Neural progenitor cell (in vitro differentiated cells): ENCODE results near the genes C4orf54, DDIT4L and MANBA.

DNA sequence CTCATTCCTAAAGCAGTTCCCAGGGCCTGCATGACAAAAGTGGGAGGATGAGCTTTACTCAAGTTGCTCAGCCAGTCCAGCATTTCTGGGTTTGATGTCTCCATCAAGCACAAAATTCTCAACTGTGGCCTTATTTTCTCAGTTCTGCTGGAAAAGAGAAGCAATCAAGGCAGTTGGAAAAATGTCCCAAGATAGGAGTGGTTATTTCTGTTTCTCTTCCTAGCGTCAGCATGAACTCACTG, 29.8 kb downstream of the ADH7 start:
- RAMPAGE, long total RNA = no peak

GRCh38 chr4:99413018-99413250, 22.2 kb downstream of the ADH7 start:
- RAMPAGE, long total RNA = no peak

DNA sequence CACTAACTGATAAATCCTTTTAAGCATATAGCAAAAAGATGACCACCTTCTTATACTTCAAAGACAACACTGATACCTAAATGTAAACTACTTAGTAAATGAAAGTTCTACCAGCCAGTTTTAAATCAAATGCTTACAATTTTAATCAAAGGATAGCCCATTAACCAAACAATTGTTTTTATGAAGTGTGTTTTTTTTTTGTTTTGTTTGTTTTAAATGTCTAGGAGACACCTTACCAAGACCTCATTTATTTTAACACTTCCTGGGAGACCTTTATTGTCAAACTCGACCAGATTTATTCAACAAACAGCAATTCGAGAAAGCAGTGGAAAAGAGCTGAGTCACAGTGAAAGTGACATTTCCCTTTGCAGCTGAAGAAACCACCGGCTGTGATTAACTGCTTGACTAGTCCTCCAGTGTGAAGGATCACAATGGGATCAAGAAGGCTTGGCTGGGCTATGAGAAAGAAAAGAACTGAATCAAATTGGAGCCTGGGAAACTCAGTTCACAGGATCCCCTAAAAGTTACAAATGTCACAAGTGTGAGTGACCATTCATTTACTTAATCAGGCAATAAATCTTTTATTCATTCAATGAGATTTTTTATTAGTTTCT, 11.9 kb upstream of the ADH7 start:
- RAMPAGE, long total RNA = no peak

GRCh38 chr4:99657680-99657962, at the start of gene C4orf54:
Gene C4orf54 (minus strand): TSS chr4:99657828.
- RAMPAGE, long total RNA = no peak

DNA sequence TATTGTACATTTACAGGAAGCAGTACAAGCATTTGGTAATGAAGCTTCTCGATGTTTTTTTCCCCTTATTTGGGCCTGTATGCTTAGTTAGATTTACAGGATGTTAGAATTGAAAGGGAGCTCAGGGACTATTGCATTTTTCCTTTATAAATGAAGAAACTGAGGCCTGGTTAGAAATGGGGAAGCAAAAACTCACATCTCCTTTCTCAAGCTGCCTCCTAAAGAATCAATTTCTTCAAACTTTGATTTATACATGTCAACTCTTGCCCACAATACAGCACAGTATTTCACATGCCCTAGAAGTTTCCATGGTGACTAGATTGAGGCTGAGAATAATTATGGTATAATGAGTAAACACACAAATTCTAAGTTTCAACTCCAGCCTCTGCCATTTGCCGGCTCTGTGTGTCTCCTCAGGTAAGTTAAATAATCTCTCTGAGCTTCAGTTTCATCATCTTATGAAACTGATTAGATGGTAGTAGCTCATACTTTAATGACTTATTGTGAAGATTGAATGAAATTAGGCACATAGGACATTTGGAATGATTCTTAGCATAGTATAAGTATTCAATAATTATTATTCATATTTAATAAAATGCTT, 29.4 kb downstream of the DAPP1 start:
- RAMPAGE, long total RNA = no peak

- RAMPAGE, long total RNA = start-site peak on the minus strand at chr4:100190465-100190470, 74 and 116 reads in 2 replicates
Measured at GRCh38 chr4:100190368-100191151, at the start of gene DDIT4L. Gene DDIT4L (minus strand): TSS chr4:100190468.

- RAMPAGE, long total RNA = no peak
Measured at GRCh38 chr4:101191581-101192067, 155.7 kb downstream of the PPP3CA start.

GRCh38 chr4:101262668-101263250, 84.6 kb downstream of the PPP3CA start:
- RAMPAGE, long total RNA = no peak

GRCh38 chr4:102546003-102546932, 45.1 kb downstream of the NFKB1 start:
- RAMPAGE, long total RNA = no peak

GRCh38 chr4:102585513-102586476, 84.6 kb downstream of the NFKB1 start:
- RAMPAGE, long total RNA = no peak

DNA sequence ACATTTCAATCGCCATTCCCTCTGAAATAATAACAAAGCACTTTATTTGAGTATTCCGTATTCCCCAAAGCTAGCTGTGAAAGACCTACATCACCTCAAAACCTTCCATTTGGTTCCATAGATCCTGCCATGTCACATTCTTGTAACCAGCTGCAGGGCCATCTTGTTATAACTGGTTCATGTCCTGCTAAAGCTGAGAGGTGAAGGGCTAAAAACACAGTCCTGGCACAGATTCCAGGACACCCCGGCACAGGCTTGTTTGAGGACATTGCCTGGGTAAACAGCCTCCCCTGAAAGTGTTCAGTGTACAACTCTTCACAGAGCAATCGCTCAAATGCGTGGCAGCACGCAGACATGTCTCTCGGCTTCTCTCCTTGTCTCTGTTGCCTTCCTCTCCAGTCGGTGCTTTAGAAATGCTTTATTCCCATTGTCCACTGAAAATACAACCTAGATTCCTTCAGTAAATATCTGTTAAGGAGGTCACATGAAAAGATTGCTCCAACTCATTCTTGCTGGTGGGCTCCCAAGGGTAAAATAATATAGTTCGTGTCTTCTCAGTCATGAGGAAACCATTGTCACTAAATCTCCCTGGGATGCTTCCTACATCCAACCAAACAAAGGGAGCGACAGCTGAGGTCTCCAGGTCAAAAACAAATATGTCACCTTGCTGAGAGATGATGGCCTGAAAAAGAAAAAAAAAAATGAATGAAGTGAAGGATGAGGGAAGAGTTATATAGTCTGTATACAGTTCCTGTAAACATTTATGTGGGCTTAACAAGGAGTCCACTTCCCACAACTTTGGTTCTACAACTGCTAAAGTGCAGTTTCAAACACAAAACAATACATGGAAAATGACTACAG, 128.9 kb downstream of the MANBA start:
- RAMPAGE, long total RNA = no peak

DNA sequence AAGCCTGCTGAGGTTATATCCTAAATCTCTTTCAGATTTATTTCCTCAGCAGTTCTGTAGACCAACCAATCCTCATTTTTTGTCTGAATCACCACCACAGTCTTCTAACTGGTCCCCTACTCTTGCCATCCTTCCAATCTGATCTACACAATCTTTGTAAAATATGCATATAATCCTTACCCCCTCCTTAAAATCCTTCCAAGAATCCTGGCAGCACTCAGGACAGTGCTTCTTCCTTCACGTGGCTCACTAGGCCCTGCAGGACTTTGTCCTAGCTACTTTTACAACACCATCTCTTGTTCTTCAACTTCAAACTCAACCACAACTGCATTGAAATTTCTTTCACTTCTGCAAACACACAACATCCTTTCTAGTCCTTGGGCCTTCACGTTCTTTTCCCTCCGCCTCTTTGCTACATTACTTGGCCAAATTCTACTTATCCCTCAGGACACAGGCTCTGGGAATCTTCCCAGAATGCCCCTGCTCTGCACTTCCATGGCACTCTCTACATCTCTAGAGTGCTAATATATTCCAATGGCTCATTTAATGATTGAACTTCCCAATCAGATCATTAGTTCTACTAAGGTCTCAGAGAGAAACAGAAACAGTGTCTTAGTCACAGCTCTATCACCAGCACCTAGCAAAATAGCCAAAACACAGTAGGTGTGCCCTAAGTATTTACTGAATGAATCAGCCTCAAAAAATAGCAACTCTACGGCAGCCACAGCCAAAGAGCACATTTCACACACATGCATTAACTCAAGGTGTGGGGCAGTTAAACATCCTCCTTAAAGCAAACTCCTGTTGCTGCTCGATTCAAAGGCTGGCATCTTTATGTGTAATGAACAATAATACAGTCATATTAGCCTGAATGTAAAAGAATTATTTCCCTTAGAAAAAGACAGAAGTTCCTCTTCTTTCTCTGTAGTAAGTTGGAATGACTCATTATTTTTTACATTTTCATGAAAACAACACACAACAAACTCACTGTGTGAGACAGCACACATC, 73.3 kb downstream of the MANBA start:
- RAMPAGE, long total RNA = no peak

DNA sequence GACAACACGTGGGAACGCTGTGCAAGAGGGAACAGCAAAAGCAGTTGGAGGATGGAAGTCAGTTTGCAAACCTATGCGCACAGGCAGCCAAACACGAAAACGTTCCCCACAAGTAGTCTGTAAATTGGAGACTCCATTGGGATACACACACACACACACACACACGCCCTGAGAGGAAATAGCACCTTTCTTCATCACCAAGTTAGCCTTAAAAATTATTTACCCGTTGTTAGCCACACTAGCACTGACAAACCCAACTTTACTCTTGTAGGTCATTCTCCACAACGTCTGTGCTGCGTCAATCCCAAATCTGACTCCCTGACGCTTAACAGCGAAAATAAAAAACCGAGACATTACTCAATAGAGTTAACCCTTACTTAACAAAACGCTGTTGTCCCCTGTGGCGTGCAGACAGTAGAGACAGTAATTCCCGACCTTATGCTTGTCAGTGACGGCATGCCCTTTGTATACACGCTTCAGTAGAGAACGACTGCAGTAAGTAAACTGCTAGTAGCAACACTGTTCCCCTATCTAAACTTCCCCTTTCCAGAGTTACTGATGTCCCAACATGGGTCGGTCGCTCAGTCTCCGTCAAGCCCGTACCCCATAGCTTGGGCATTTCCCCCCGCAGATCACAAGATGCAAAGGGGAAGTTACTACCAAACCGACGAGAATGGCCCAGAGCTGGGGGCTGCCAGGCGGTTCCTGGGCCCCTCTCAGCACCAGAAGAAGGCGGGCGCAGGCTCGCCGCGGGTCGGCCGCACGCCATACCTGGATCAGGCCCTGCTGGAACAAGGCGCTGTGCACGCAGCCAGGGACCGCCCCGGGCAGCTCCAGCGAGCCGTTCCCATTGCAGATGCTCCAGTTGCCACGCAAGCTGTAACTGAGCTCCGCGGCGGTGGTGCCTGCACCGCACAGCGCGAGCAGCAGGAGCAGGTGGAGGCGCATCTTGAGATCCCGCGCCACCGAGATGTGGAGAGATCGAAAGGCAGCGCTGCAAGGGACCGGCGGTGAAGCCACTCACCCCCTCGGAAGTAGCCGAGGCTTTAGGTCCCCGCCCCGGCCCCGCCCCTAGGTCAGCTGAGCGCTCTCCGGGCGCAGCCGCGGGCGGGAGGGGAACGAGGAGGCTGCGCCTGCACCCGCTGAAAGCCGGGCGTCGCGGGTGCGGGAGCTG, at the start of gene MANBA:
MANBA (minus strand) TSS at position 1,022 of the 1,174 bp plus-strand sequence.
- RAMPAGE, long total RNA = no peak

DNA sequence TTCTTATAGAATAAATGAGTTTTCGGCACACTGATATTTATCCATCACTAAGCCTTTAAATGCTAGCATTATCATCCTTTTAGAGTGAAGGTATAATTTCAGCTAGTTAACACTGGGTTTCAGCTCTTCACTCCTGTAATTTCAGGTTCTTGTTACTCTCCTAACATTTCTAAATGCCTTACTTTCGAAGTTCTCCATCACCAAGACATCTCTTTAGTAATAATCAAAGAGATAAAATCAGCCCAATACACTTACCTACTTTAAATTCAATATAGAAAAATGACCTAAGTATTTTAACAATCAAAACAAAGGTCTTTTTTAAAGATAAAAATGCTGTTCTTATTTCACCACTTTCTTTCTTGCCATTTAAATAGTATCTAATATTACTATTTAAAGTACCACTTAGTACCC, 11.8 kb downstream of the UBE2D3 start:
- RAMPAGE, long total RNA = no peak

- RAMPAGE, long total RNA = no peak
Measured at GRCh38 chr4:102828217-102828413, 764 bp upstream of the UBE2D3 start.

DNA sequence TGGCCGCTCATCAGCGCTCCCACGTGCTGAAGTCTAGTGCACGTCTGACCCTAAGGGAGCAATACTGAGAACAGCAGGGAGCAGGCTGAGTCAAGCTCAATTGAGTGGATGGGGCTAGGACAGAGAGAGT, 928 bp upstream of the UBE2D3 start:
- RAMPAGE, long total RNA = no peak

DNA sequence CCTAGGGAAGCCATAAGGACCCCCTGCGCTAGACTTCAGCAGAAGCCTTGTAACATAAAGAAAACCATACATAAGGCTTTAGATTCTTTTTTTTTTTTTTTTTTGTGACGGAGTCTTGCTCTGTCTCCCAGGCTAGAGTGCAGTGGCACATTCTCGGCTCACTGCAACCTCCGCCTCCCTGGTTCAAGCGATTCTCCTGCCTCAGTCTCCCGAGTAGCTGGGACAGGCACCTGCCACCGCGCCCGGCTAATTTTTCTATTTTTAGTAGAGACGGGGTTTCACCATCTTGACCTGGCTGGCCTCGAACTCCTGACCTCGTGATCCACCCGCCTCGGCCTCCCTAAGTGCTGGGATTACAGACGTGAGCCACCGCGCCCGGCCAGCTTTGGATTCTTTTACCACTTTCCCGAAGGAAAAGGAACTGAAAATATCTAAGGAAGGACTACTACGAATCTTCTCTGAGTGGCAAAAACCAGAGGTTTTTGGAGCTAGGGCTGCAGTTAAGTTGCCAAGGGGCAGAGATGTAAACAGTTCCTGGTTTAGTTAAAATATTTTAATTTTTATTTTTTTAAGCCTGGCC, 715 bp upstream of the CISD2 start:
- RAMPAGE, long total RNA = no peak

- RAMPAGE, long total RNA = no peak
Measured at GRCh38 chr4:105188270-105188500, 41.5 kb downstream of the TET2 start.

GRCh38 chr4:105553751-105554116, 1.3 kb downstream of the ARHGEF38 start:
- RAMPAGE, long total RNA = no peak

DNA sequence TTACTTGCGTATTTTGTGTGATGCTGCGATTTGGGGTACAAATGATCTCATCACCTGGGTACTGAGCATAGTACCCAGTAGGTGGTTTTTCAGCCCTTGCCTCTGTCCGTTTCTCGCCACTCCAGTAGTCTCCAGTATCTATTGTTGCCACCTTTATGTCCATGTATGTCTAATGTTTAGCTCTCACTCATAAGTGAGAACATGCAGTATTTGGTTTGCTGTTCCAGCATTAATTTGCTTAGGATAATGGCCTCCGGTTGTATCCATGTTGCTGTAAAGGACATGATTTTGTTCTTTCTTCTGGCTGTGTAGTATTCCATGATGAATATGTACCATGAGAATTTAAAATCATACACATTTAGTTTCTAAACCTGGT, 1.8 kb downstream of the ARHGEF38 start:
- RAMPAGE, long total RNA = no peak